Measurements from ENCODE around the gene CEP295NL.

GRCh38 chr17:78530003-78530564, 47.1 kb downstream of the DNAH17 start:
- RRBS: 97% methylated on average over 2 of the region's 23 CpGs
CAGE:
- cytosol, long polyA plus RNA: no peak
- long polyA plus RNA: no peak
- nucleus, long polyA plus RNA: no peak

- RRBS: 97% methylated on average over 3 of the region's 12 CpGs
CAGE:
- cytosol, long polyA plus RNA: no peak
- long polyA plus RNA: no peak
- nucleus, long polyA plus RNA: no peak
These were observed 46.7 kb downstream of the CYTH1 start for GRCh38 chr17:78735190-78735867.

DNA sequence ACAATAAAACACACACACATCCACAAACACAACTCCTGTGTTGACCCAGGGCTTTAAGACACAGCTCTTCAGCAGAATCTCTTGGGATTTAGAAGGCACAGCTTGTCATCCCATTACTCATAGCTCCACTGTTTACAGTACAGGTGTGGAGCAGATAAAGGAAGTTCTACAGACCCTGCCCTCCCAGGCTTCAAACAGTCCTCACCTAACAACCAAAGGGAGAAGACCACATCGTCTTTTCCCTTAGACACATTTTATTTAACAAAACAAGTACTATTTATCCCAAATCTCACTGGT, 46.3 kb downstream of the CYTH1 start:
- RRBS: no CpG with 5 or more reads among the region's 1 CpG
CAGE:
- cytosol, long polyA plus RNA: no peak
- long polyA plus RNA: no peak
- nucleus, long polyA plus RNA: no peak

GRCh38 chr17:78738055-78738757, 43.9 kb downstream of the CYTH1 start:
- RRBS: no CpG with 5 or more reads among the region's 12 CpGs
CAGE:
- cytosol, long polyA plus RNA: no peak
- long polyA plus RNA: no peak
- nucleus, long polyA plus RNA: no peak

- RRBS: no CpG with 5 or more reads among the region's 4 CpGs
CAGE:
- cytosol, long polyA plus RNA: no peak
- long polyA plus RNA: no peak
- nucleus, long polyA plus RNA: no peak
These were observed 12.8 kb downstream of the CYTH1 start for GRCh38 chr17:78769323-78769684.

DNA sequence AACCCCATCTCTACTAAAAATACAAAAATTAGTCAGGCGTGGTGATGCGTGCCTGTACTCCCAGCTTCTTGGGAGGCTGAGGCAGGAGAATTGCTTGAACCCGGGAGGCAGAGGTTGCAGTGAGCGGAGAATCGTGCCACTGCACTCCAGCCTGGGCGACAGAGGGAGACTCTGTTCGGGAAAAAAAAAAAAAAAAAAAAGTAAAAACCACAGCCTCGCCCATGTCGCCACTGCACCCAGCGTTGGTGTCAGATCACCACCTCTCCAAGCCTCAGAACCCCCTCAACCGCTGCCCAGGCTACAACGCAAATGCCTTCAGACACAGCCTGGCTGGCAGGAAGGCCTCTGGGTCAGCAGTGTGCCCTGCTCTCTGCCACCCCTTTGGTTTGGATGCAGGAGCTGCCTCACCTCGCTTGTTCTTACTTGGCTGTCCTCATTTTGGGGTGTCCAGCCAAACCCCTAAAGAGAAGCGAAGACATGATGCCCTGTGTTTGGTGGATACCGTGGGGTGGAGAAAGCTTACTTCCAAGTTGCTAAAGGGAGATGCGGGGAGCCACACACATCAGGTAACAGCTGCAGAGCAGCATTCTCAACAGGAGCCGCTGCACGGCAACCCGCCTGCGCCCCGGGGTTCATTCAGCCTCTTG, 12.9 kb upstream of the CYTH1 start:
- RRBS: no CpG with 5 or more reads among the region's 21 CpGs
CAGE:
- cytosol, long polyA plus RNA: no peak
- long polyA plus RNA: no peak
- nucleus, long polyA plus RNA: no peak

DNA sequence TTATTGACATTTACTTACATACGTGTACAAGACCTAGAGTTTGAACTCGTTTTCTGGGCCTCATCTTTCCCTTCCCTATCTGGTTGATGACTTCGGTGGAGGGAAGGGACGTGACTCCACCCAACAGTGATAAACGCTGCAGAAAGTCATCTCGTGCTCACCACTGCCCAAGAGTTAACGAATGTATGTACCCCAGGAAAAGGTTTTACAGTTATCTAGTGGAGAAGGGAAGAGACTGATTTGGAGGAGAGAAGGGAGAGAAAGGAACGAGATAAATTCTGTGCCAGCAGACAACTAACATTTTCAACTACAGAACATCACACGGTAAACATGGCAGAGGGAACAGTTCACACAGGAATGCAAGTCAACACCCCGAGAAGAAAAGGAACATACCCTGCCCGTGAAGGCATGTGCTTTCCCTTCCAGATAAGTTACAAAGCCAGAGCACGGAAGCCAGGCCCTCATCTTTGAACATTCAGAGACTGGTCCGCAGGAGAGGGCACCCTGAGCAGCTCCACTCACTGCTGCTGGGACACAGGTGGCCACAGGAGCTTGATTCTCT, 13.9 kb upstream of the CYTH1 start:
- RRBS: no CpG with 5 or more reads among the region's 13 CpGs
CAGE:
- cytosol, long polyA plus RNA: no peak
- long polyA plus RNA: no peak
- nucleus, long polyA plus RNA: no peak

DNA sequence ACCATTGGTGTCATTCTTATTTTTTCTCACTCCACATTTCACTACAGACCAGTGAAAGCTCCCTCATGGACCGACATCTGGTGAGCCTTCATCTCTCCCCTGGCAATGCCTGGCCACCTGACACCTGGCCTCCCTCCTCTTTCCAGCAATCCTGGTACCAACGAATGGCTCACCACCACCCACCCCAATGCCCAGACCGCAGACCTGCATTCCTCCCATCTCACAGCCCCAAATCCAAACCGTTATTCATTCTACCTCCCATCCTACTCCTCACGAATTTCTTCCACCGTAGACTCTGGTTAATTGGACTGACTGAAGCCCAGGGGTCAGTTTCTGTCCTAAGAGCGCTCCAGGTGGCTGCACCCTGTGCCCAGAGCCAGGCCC, 15.2 kb downstream of the USP36 start:
- RRBS: no CpG with 5 or more reads among the region's 7 CpGs
CAGE:
- cytosol, long polyA plus RNA: no peak
- long polyA plus RNA: no peak
- nucleus, long polyA plus RNA: no peak

- RRBS: no CpG with 5 or more reads among the region's 26 CpGs
CAGE:
- cytosol, long polyA plus RNA: no peak
- long polyA plus RNA: no peak
- nucleus, long polyA plus RNA: no peak
These were observed 21.6 kb upstream of the USP36 start for GRCh38 chr17:78861734-78863008.

- RRBS: no CpG with 5 or more reads among the region's 23 CpGs
CAGE:
- cytosol, long polyA plus RNA: no peak
- long polyA plus RNA: no peak
- nucleus, long polyA plus RNA: no peak
These were observed 11.1 kb downstream of the CEP295NL start for GRCh38 chr17:78891816-78892469.

DNA sequence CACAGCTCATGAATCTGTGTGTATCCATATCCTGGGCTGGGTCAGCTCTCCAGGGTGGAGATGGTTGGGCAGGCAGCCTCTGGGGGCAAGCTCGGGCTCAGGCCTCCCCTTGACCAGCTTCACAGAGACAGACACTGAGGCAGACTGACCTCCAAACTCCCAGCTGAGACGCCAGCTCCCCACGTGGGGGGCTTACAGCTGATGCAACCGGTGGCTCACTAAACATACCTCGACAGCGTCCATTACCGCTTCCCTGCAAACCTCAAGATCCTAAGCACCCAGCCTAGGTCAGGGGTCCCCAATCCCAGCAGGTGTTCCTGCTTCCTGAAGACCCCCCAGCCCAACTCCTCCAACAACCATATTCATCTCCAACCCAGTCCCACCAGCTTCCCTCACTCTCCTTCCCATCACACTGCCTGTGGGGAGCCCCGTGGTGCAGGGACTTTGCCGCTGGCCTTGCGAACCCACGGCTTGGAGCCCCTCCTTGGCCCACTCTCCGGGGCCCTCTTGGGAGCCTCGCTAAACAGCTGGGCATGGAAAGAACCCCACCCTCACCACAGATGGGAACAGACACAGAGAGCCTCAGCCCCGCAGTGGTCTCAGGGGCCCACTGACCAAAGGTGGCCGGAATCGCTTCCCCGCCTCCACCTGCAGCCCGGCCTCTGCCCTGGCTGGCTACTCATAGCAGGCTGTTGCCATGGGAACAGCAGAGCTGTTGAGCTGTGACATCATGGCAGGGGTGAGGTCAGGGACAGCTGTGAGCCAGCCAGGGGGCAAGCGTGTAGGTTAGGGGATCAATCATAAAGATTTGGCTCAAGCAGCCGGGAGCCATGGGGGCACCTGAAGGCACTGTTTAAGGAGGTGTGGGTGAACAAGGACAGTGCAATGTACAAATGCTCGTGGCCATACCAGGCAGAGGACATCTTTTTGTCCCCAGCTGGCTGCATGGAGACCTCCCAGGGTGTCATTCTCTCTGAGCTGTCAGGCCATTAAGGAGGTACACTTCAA, at the start of gene CEP295NL:
CEP295NL (minus strand) TSS at position 683 of the 1,008 bp plus-strand sequence.
- RRBS: no CpG with 5 or more reads among the region's 21 CpGs
CAGE:
- cytosol, long polyA plus RNA: no peak
- long polyA plus RNA: no peak
- nucleus, long polyA plus RNA: no peak

DNA sequence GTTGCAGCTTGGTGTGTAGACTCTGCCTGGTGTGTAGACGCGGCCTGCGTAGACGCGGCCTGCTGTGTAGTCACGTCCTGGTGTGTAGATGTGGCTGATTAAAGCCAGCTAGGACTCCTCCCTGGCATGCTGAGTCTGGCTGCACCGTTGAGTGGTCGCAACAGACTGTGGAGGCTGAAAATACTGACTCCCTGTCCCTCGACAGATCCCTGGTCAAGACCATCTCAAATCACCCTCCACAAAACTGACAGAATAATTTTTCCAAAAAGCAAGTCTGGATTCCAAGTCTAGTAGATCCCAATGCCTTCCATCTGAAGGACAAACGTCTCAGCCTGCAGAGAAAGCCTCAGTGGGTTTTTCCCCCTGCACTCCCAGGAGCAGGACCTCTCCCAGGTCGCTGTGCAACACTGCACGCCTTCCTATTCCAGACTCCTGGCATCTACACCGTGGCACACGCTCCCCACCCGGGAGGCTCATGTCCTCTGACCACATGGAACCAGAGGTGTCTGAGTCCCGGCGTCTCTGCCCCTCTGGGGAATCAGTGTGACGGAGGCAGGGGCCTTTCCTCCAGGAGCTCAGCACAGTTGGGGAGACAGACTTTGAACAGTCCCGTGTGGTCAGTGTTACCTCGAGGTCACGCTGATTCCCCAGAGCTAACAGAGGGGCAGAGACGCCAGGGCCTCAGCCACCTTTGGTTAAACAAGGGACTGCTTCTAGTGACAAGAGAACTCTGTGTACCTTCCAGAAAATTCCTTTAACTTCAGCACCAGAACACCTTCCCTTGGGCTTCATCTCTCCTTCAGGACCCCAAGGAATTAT, 6.9 kb downstream of the CANT1 start:
- RRBS: 65% methylated on average over 1 of the region's 22 CpGs
CAGE:
- cytosol, long polyA plus RNA: no peak
- long polyA plus RNA: no peak
- nucleus, long polyA plus RNA: no peak

DNA sequence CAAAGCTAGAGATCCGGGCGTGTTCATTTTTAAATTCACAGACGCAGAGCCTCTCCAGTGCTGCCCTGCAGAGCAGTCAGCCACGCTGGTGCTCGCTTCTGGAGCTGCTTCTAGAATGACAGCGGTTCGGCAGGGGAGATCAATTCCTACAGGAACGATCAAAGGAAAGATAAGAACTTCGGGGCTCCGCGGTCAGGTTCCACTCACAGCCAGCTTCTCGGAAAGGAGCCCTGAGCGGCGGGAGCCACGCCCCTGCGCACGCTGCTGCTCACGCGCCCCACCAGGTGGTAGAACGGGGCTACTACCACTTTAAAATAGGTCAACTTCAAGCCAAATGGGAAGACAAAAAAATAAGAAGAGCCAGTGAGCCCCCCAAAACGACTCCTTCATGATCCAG, 209.8 kb downstream of the RBFOX3 start:
- RRBS: no CpG with 5 or more reads among the region's 21 CpGs
CAGE:
- cytosol, long polyA plus RNA: no peak
- long polyA plus RNA: no peak
- nucleus, long polyA plus RNA: no peak

DNA sequence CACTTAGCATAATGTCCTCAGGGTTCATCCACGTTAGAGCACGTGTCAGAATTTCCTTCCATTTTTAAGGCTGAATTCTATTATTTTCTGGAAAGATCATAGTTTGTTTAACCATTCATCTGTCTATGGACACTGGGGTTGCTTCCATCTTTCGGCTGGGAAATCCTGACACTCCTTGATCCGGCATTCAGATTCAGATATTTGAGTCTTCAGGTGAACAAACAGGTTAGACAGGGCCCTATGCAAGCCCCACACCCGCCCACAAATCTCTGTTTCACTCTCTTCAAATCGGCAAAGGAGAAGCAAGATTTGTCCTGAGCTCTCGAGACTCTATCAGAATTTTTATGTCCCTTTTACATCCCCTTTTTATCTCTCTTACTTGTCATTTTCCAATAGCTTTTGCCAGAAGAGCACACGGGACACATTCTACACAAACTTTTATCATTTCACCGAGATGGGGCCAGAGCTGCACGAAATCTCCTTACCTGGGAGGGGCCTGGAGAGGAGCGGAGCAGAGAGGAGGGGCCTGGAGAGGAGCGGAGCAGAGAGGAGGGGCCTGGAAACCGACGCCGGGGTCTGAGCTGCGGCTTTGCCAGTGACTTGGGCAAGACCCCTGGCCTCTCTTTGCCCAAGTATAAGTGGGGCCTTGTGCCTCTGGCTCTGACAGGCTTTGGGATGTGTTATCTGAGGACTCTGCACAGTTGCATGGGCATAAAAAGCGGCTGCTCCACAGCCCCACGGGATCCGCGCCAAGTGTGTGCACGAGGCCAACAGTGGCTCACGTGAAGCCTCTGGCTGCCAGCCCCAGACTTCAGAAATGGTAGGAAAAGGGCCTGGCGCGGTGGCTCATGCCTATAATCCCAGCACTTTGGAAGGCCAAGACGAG, 54.3 kb upstream of the RBFOX3 start:
- RRBS: no CpG with 5 or more reads among the region's 25 CpGs
CAGE:
- cytosol, long polyA plus RNA: no peak
- long polyA plus RNA: no peak
- nucleus, long polyA plus RNA: no peak

DNA sequence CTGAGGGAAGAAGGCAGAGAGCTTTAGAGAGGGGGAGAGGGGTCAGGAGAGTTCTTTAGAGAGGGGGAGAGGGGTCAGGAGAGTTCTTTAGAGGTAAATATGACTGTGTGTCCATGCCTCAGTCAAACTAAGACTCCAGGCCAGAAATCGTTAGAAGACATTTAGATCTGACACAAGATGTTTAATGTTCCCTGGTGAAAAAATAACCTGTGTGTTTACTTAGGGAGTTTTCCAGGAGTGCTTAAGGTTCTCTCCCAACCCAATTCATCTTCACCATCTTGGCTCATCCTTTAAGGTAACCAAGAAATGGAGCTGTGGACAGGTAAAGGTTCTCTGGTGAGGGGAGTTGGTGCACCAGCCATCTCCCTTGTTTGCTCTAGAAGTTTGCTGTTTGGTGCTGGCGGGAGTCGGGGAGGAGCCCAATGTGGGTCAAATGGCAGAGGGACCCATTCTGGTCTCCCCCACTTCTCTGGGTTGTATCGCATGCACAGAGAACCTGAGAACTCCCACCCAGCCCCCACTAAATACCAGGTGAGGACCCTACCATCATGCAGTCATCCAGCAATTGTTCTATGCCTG, 9.7 kb downstream of the CBX4 start:
- RRBS: no CpG with 5 or more reads among the region's 4 CpGs
CAGE:
- cytosol, long polyA plus RNA: no peak
- long polyA plus RNA: no peak
- nucleus, long polyA plus RNA: no peak

DNA sequence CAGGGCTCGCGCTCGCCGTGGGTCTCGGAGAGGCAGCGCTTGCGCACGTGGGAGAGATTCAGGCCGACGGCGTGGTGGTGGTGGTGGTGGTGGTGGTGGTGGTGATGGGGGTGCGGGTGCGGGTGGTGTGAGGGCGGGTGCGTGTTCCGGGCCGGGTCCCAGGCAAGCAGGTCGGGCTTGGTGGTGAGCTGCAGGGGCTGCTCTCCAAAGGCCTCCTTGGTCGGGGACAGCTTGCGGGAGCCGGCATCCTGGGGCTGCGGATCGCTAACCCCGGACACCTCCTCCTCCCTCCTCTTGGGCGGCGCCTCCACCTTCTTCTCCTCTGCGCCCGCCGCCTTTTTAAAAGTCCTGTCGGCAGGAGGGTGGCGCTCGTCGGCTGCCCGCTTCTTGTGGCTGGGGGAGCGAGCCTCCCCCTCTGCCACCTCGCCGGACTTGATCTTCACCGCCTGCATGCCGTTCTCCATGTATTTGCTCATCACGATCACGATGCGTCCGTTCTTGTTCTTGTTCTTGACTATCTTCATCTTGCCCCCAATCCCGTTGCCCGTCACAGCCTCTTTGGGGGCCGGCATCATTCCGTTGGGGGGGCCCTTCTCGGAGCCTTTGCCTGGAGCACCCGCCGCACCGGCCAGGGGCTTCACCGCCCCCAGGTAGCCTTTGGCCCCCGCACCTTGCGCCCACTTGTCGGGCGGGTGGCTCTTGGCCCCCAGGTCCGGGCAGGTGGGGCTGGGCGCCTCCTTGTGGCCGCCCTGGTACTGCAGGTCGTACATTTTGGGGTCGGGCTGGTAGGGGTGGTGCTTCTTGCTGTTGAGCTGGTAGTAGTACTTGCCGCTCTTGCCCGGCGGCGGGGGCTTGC, 4.6 kb downstream of the CBX4 start:
- RRBS: 89% methylated on average over 15 of the region's 65 CpGs
CAGE:
- cytosol, long polyA plus RNA: no peak
- long polyA plus RNA: no peak
- nucleus, long polyA plus RNA: no peak

DNA sequence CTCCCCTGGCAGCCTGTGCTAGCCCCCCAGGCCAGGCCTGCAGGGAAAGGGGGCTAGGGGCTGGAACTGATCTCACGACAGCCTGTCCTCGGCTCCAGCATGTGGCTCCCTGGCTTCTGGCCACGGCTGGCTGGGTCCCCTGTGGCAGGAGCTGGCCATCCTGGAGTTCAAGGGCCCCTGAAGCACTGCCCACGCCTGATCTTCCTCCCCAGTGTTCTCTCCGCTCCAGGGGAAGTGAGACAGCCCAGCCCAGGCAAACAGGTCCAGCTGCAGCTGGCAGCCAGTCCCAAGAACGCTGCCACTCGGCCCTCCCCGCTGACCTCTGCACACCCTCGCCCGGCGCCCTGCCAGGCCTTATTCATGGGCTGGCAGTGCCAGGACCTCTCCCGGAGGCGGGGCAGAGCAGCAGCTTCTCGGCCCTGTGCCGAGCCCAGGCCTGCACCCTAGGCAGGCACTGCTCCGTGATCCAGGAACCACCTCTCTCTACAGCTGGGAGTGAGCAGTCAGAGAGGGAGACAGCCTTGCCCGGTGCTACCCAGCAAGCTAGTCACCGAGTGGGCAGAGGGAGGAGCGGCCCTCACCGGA, 79.8 kb upstream of the CBX4 start:
- RRBS: 40% methylated on average over 7 of the region's 20 CpGs
CAGE:
- cytosol, long polyA plus RNA: no peak
- long polyA plus RNA: no peak
- nucleus, long polyA plus RNA: no peak

DNA sequence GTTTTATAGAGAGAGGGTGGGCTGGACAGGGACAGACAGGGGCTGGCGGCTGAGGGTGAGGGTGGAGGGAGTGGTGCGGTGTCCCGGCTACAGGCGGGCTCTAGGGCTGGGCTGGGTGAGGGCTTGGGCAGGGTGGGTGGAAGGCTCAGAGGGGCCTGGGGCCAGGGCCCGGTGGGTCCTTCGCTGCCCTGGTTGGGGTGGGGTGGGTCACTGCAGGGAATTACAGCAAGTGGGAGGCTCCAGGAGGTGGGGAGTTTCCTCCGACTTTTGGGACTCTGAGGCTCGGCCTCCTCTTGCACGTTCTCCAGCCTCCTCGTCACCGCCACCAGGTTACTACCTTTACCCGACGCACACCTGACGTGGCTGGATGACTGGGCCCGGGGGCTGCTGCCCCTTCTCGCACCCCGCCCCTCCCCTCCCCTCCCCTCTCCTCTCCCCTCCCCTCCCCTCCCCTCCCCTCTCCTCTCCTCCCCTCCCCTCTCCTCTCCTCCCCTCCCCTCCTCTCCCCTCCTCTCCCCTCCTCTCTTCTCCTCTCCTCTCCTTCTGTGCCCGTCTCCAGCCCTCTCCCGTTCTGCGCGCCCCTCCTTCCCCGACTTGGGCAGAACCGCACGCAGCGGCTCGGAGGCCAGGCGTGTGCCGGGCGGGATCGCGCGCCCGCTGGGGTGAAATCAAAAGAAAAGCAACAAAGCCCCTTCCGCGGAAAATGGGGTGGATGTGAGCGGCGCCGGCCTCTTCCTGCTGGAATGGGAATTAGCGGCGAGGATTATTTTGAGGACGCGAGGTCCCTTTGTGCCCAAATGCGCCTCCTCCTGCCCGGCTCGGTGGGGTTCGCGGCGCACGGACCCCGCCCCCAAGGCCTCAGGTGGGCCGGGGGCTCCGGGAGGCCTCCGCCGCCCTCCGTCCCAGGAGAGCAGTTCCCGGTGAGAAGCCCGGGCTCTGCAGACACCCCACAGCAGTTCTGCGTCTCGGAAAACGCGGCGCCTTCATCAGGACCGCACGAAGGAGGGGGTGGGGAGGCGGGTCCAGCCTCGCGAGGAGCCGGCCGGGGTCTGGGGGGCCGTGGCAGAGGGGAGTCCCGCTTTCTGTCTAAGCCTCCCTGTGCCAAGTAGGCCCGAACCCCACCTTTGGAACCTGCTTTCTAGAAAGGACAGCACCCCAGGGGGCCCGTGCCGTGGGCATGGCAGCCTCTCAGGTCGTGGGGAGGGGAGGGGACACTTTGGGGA, 90.7 kb upstream of the CBX4 start:
- RRBS: 9% methylated on average over 36 of the region's 75 CpGs
CAGE:
- cytosol, long polyA plus RNA: no peak
- long polyA plus RNA: no peak
- nucleus, long polyA plus RNA: no peak

- RRBS: no CpG with 5 or more reads among the region's 19 CpGs
CAGE:
- cytosol, long polyA plus RNA: no peak
- long polyA plus RNA: no peak
- nucleus, long polyA plus RNA: no peak
These were observed 86.1 kb downstream of the TBC1D16 start for GRCh38 chr17:79949658-79949882.

DNA sequence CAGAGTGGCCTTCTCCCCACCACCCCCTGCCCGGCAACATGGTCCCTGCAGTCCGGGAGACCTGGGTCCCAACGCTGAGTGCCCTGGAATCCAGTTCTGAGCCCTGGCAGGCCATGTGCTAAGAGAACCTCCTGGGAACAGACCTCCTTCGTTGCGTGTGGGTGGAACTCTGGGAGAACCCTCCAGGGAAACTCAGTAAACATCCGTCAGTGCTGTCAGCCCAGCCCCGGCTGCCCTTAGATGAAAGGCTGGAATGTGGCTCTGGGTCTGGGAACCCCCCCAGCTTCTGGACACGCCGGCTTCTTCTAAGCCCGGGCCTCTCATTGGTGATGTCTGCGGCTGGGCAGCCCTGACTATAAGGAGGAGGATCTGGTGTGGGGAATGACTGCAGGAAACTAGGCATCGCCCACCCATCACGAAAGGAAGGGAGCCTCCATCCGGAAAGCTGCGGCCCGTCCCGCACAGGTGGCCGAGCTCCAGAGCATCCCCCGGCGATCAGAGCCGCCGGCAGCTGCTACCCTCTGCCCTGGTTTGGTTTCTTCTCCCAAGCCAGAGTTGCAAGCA, 83.7 kb downstream of the TBC1D16 start:
- RRBS: 92% methylated on average over 9 of the region's 22 CpGs
CAGE:
- cytosol, long polyA plus RNA: no peak
- long polyA plus RNA: no peak
- nucleus, long polyA plus RNA: no peak